Epithelial cell of alveolus of lung (primary cell): ENCODE measurements around a stretch of chr12.

DNA sequence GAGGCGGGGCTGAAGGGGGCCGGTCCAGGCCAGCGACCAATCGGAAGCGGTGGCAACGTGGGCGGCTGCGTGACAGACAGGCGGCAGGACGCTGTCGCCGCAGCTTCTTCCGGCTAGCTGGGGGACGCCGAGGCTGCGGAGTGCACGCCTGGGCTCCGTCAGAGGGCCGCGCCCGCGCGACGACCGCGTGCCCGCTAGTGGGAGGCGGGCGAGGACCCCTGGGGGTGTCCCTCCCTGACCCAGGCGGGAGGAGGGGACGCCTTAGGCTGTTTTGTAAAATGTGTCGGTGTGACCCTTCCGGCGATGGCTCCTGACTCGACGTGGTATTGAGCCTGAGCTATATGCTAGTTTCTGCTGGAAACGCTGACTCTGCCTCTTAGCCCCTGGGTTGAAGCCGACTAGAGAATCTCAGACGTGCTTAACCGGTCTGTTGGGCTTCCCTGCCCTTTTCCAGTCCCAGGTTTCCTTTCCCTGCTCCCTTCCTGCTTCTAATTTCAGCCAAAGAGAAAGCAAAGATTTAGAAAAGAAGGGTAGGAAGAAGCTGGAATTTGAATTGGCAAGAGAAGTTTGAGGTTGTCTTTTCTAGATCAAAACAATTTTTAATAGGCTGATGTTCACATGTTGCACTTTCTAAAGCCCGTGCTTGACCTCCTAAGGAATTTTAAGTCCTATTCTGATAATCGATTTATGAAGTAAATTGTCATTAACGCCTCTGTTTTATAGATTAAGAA, 472 bp upstream of the EEA1 start:
- RAMPAGE, long total RNA, result no peak
- RRBS, result 1% methylated on average over 10 of the region's 43 CpGs

DNA sequence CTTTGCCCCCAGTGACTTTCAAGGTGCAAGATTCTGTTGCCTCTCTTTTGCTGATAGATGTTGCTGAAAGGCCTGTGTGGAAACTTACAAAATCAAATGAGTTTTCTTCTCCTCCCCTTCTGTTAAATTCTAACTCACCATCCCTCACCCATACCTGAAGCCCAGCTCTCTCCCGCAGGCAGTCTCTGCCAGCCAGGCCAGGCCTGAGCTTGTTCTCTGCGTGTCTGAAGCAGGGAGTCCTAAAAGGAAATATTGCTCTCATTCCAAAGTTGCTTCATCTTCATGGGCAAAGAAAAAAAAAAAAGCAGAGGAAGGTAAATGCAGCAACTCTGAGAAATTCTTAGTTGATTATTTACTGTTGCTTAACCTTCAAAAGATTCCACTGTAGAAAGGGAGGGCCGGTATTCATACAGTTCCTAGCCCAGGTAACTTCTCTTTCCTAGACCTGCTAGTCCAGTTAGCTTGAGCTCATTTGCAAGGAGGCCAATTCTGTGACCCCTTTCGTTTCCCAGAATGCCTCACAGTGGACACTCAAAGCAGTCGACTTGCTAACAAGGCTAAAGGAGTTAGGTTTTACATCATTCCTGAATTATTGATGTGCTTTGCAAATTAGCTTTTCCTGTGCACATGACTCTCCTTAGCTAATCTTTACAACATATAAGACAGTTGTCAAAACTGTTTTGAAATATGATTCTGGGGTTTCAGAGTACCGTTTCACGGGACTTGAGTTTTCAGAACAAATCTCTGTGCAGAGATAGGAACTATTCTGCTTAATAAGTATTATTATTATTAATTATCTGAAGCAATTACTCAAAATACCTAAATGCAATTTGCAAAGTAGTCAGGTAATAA, 193.6 kb upstream of the EEA1 start:
- RAMPAGE, long total RNA, result no peak
- RRBS, result no CpG with 5 or more reads among the region's 7 CpGs

DNA sequence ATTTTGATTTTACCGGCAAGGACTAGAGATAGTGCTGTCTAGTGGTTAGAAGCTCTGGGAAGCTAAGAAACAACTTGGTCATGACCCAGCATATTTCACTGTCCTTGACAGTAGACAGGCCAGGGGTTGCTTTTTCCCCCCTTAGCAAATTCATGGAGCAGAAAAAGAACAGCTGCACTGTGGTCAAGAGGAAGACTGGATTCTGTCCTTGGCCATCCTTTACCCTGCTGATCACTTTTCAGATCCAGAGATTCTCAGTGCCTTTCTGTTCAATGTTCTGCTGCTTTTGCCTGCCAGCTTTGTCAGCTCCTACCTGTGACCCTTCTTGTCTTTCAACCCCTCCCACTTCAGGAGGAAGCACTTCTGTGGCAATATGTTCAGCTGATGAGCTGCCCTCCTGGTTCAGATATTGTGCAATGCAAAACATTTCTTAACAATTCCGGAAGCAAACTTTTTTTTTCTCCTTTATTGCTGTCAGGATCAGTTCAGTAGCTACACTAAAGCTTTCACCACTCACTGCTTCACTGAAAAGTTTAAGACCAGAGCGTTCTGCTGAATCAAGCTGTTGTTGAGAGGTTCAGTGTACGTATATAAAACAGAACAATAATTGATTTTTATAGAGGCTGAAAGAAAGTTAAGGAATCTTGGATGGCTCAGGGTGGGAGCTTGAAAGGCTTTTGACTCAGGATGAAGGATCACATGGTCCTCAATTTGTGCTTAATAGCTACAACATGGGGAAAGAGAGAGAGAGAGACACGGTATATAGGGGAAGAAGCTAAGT, 133.6 kb upstream of the NUDT4 start:
- RAMPAGE, long total RNA, result no peak
- RRBS, result no CpG with 5 or more reads among the region's 5 CpGs

DNA sequence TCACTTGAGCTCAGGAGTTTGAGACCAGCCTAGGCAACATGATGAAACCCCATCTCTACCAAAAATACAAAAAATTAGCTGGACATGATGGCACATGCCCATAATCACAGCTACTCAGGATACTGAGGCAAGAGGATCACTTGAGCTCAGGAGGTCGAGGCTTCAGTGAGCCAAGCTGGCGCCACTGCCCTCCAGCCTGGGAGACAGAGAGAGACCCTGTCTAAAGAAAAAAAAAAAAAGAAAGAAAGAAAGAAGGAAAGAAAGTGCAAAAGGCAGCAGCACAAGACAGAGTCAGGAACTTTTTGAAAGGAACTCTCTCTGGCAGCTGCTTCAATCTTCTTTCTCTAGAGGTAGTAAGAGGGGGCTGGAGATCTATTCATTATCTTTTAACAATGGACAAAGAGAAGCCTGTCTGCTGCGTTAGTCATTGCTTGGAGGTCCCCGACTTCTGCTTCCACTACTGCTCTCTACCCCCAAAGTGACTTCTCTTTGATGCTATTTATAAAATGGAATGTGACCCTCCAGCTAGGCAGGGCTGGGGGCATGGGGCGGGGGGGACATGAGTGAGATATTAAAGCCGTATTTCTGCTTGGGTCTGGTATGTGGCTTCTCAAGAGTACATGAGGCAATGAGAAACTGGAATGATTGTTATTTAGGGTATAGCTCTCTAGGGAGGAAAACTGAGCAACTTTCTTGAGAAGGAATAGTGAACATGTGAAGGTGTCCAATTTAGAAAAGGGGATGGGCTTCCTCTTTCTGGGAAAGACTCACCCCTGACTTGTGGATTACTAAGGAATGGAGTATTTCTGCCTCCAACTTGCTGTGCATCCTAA, 41.5 kb upstream of the NUDT4 start:
- RAMPAGE, long total RNA, result no peak
- RRBS, result no CpG with 5 or more reads among the region's 6 CpGs

GRCh38 chr12:93375508-93375838, 2.3 kb upstream of the NUDT4 start:
- RAMPAGE, long total RNA, result no peak
- RRBS, result no CpG with 5 or more reads among the region's 2 CpGs

DNA sequence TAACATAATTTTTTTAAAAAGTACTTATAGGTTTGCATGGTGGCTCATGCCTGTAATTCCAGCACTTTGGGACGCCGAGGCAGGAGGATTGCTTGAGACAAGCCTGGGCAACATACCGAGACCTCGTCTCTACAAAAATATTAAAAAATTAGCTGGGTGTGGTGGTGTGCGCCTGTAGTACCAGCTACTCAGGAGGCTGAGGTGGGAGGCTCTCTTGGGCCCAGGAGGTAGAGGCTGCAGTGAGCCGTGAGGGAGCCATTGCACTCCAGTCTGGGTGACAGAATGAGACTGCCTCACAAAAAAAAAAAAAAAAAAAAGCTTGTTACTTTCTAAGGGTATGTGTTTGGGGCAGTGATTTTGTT, 354 bp upstream of the MRPL42 start:
- RAMPAGE, long total RNA, result no peak
- RRBS, result no CpG with 5 or more reads among the region's 6 CpGs

GRCh38 chr12:93518640-93519161, 51.4 kb downstream of the MRPL42 start:
- RAMPAGE, long total RNA, result no peak
- RRBS, result no CpG with 5 or more reads among the region's 6 CpGs

- RAMPAGE, long total RNA, result no peak
- RRBS, result no CpG with 5 or more reads among the region's 2 CpGs
These were observed 34.2 kb upstream of the SOCS2 start for GRCh38 chr12:93538292-93538597.

GRCh38 chr12:93571378-93571832, 1.1 kb upstream of the SOCS2 start:
- RAMPAGE, long total RNA, result no peak
- RRBS, result 2% methylated on average over 8 of the region's 33 CpGs

DNA sequence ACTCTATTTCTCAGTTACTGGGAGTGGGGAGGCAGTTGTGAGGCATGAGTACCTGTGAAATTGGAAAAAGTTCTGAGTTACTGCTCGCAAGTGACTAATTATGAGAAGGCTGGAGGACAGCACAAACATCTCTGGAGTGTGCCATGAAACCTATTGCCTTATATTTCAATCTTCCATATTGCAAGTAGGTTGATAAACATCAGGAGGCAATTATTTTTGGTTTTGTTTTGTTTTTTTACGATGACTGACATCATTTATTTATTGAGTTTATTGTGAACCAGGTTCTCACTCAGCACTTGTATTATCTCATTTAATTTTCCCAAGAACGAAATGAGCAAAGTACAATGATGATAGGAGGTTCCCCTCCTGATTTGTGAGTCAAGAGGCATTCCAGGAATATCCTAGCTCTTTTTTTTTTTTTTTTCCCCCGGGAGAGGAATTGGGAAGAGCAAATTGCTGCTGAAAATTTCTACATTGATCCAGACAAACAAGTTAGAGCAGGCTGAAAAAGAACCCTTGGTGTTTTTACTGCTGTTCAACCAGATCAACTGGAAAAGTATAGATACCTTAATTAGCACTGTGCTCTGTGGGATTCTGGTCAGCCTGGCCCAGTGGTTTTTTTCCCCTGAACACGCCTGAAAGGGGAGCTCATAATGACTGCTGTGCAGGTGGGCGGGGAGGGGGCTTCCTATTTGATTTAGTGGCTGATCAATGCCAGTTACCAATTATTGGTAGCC, 4.8 kb downstream of the SOCS2 start:
- RAMPAGE, long total RNA, result no peak
- RRBS, result no CpG with 5 or more reads among the region's 6 CpGs

DNA sequence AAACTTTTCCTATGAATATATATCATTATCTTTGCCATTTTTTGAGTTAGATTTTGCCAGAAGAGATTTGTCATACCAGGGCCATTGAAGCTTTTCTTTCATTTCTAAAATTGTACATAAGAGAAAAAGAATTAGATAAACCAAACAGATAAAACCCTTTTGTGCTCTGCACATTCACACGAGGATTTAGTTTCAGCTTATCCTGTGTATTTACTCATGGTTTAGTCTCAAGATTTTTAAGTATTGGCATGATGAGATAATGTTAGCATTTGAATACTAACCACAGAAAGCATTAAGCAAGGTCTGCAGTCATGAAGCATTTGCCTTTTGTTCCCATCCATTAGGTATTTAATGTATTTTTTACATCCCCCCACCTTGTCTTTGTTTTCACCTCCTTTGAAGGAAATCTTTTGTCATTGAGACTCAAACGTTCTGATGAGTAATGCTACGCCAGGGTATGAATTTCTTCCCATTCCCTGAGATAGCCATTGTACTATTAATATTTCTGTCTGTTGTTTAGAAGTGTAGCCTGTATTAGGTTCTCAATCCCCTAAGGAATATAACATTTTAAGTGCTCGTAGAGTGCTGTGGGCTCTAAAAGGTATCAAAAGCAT, 22.1 kb downstream of the CRADD start:
- RAMPAGE, long total RNA, result no peak
- RRBS, result no CpG with 5 or more reads among the region's 4 CpGs

DNA sequence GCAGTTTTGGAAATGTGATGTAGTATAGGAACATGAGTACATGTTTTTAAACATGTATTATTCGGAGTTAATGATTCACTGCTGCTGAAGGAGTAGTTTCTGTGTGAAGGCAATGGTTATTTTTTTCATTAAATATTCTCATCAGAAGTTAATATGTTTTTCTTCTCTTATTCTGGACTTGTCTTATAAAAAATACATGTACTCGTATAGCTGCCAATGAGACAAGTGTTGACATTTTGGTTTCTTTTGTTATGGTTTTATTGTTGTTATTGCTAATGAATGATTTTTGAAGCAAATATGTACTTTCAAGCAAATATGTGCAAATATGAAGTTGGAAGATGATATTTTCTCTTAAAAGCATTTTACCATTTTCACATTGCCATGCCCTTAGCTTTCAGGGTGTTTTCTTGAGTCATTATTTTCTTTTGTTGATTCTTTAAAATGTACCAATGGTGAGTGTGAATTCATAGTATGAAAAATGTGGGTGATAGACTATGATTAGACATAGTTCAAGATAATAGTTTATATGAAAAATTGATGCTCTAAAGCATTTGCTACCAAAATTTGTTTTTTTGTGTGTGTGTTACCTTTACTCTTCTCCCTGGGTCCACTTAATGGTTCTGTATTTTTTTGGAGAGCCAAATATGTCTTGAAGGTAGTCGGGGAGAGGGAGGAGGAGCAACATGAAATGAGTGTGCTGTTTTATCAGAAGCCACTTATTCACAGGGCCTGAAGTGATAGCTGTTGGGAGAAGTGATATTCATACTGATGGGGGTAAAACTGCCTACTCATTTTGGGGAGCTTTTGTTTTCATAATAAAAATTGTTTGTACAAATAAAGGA, 28.9 kb downstream of the CRADD start:
- RAMPAGE, long total RNA, result no peak
- RRBS, result no CpG with 5 or more reads among the region's 3 CpGs

- RAMPAGE, long total RNA, result no peak
- RRBS, result no CpG with 5 or more reads among the region's 3 CpGs
These were observed 52.8 kb downstream of the CRADD start for GRCh38 chr12:93729910-93730501.

DNA sequence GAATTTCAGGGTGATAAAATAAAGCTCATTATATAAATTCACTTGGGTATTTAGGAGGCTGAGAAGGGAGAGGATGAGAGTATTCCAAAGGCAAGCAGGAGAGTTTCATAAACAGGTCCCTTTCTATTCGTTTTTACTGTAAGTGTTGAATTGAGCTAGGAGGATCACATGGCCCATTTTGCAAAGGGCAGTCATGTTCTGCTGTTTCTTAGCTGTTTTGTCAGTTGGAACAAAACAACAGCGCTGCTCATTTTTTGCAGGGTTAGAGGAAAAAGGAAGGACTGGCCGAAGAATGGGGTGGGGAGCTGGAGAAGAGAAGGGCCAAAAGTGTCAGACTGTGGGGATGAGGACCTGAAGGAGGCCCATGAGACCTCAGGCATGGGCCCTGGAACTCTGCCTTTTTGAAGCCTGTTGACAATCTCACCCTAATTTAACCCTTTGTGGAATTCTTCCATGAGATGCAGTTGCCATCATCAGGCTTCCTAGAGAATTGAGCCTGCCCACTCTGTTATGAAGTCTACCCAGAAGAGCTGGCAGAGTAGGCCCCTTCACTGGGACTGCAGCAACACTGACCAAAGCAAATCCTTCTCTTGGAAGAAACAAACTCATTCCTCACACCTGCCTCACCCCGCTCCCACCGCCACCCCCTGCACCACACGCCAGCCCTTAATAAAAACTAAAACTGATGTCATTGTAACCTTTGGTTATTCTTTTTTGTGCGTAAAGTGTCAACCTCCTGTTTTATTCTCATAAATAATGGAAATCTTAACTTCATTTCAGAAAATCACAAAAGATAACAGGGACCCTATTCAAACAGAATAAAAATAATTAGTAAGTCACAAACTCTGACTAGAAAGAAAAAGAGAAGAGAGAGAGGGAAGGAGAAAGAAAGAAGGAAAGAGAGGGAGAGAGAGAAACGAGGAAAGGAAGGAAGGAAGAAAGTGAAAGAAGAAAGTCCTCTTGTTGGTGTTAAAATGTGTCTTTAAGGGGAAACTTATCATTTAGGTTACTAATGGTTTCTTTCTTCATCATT, 61.1 kb downstream of the CRADD start:
- RAMPAGE, long total RNA, result no peak
- RRBS, result no CpG with 5 or more reads among the region's 8 CpGs

DNA sequence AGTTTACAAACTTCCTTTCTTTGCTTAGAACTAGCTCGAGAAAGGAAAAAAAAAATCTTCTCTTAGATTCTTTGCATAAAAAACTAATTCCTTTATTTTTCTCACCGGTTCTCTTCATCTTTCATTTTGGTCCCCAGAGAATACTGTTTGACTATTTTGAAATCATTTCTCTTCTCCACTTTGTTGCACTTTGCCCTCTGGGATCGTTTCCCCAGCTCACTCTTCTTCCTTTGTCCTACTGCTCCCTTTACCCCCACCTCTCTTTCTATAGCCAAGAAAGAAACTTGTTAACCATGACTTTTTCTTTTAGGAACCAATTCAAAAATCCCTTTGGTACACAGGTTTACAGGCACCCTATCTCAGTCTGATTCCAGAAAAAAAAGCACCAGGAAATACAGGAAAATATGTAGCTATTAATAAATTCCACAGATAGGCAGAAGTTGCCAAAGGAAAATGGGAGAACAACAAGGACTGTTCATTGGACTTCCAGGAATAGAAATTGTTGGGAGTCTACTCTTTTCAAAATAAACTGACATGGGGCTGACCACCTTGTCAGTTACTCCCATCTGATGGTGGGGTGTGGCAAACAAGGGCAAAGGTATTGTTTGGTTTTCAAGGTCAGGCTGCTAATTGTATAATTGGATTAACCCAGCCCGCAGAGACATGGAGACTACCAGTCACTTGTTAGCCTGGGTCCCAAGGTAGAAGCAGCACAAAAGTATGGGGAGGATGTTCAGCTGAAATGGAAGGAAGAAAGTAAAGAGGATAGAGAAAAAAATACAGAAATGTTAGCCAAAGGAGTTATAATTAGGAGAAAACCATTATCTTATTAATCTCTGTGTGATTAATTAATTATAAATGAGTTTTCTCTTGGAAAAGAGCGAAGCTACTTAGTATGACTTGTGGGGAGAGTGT, 82.5 kb downstream of the CRADD start:
- RAMPAGE, long total RNA, result no peak
- RRBS, result no CpG with 5 or more reads among the region's 5 CpGs

DNA sequence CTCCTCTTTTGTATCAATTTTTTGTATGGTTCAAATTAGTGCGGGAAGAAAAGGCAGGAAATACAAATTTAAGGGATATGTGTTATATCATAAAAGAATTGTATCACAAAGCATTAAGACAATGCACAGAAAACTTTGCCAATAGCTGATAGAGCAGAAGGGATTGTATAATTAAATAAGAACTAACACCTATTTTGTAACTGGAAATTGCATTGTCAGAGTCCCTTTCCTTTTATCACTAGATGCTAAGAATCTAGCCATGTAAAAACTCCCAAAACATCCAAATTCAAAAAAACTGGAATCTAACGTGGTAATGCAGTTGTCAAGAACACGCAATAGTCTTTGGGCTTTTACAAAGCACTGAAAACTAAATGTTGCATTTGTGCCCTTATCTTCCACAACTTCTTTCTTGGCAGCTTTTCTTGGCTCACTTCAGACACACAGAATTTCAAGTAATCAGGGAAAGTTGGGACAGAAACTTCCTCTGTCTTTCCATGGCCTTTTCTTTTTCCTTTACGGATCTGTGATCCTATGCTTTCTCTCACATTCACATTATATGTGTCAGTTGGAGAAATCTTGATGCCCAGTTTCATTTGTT, 135.9 kb downstream of the CRADD start:
- RAMPAGE, long total RNA, result no peak
- RRBS, result no CpG with 5 or more reads among the region's 4 CpGs

DNA sequence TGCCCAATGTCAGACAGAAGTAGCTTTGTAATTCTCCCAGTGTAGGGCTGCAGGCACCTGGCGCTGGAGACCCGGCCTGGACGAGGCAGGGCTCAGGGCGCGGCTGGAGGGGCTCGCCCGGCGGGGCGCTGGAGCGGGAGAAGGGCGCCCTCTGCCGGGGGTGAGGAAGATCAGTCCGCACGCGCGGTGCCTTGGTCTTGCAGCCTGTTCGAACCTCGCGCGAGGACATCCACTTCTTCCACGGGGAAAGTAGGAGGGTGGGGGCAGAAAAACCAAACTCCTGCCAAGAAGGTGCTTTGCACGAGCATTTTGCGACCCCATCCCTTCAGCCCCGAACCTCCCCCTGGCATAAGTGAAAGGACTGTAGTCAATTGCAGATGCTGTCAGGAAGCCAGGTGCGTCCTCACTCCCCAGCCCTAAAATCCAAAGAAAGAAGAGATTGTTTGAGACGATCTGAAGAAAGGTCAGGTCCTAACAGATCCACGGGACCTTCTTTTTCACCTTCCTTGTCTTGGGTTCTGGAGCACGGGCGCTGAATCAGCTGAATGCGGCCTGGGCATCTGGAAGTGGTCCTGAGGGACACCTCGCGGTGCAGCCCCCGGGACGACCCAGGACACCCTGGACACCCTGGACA, 46.8 kb upstream of the PLXNC1 start:
- RAMPAGE, long total RNA, result no peak
- RRBS, result 2% methylated on average over 13 of the region's 34 CpGs

DNA sequence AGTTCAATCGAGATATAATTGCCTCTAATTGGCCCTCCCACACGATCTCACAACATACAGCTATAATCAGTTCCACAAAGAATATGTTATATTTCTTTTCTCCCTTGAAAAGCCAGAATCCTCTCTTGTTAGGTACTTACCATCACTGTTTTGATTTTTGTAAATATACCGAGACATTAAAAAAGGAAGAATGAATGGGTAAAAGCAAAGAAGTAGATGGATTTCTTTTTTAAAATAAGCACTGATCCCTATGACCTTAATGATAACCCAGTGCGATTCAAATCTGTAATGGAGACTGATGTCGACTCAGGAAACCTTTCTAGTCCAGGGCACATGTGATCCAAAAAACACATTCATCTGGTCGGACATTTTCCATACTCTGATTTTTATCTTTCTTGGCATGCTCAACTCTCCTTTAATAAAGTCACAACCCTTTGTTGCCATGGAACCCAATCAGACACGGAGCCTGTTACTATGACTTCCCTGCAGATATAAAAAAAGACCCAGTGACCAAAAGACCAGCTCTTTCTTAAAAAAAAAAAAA, 28.0 kb downstream of the TMCC3 start:
- RAMPAGE, long total RNA, result no peak
- RRBS, result no CpG with 5 or more reads among the region's 7 CpGs

DNA sequence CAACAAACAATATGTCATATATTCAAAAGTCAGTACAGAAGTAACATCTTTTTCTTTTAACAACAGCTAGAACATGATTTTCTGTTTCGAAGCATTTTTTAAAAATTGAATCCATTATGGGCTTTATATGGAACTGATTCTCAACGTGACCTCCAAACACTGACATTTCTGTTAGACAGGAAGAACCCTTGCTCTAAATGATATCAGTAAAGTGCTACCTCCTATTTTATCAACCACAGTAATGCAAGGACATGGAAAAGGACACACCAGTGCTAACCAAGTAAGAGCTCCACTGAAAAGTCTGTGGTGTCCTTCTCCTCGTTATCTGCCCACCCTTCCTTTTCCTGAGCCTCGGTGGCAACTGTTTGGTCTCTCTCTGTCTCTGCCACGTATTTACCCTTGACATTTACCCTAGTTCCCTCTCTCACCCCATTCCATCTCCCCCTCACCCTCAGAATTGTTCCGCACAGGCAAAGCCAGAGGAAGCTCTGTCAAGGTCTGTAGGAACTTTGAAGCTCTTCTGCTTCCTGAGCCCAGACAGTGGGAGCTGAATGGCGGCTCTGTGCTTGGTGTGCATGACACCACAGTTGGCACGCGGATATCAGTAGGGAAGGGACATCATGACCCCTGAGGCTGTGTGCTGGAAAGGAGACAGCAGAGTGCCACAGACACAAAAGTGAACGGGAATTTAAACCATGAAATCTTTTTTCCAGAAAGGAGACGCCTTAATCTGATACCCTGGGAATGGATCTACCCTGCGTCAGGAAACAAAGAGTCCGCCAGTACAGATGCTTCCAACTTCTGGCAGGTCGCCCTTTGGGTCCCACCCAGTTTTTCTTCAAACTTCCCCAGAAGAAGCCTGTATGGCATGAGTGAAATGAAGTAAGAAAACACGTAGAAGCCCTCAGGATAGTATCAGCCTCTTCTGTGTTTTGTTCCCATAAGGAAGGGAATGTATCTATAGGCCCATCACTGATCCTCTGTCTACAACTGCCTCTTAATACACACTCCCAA, 50.8 kb downstream of the NTN4 start:
- RAMPAGE, long total RNA, result no peak
- RRBS, result no CpG with 5 or more reads among the region's 15 CpGs

GRCh38 chr12:95966645-95967061, 23.5 kb downstream of the AMDHD1 start:
- RAMPAGE, long total RNA, result no peak
- RRBS, result no CpG with 5 or more reads among the region's 6 CpGs